HT1080 (cell line): ENCODE results near the genes GPRASP3, PLP1 and H2BW1.

DNA sequence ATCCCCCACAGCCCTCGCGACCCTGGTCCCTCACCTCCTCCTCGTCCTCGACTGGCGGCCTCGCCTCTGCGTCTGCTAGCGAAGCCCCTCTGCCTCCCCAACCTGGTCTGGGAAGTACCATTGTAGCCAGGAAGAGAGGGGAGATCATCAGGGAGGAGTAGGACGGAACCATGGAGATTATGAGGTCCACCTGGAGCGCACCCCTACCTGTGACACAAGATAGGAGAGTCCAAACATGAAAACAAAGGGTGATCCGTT, 31.9 kb upstream of the NXF2B start:
RAMPAGE:
- cytosol, long total RNA, result no peak
- long total RNA, result no peak
- nucleus, long total RNA, result no peak

DNA sequence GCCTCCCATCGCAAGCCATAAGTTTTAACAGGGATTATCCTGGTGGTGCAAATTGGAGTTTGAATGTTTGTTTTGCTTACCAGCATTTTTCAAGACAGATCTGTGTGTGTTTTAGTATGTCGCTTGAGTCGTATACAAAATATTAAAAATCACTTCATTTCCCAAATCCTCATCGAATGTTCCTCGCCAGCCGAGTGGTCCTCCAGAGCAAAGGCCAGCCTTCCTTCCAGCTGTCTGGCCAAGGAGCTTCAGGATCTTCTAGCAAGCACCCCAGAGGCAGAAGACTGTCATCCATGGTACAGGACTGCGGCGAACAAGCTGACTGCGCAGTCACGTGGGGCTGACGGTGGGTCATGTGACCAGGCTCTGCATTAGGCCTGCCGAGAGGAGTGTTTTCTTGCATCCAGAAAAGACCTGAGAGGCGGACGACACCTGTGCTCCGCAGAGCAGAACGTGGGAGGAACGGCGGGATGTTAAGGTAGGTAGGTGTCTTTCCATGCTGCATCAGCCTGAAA, at the start of gene GPRASP3:
Gene GPRASP3, plus strand, starts transcription at position 400 of the 515 bp plus-strand sequence.
RAMPAGE:
- cytosol, long total RNA, result no peak
- long total RNA, result no peak
- nucleus, long total RNA, result no peak

DNA sequence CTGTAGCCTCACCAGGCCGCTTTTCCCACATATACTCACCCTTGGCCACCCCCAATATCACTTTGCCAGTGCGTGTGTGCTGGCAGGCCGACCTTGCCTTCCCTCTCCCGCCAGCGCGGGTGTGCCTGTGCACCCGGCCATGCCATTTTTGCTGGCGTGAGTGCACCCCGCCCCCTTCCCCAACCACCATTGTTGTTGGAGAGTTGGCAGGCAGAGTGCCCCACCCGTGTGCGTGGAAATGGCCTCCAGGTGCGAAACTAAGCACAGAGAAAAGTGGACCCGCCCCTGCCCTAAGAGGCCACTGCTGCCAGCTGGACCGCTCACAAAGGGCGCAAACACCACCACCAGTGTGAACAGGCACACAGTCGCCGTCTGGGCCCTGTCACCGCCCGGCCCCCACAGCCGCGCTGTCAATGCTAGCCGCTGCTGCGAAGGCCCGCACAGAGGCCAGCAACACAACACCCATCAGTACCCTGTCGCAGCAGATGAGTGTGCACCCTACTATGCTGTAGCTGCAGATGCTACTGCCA, 6.0 kb downstream of the BEX4 start:
RAMPAGE:
- cytosol, long total RNA, result no peak
- long total RNA, result no peak
- nucleus, long total RNA, result no peak

DNA sequence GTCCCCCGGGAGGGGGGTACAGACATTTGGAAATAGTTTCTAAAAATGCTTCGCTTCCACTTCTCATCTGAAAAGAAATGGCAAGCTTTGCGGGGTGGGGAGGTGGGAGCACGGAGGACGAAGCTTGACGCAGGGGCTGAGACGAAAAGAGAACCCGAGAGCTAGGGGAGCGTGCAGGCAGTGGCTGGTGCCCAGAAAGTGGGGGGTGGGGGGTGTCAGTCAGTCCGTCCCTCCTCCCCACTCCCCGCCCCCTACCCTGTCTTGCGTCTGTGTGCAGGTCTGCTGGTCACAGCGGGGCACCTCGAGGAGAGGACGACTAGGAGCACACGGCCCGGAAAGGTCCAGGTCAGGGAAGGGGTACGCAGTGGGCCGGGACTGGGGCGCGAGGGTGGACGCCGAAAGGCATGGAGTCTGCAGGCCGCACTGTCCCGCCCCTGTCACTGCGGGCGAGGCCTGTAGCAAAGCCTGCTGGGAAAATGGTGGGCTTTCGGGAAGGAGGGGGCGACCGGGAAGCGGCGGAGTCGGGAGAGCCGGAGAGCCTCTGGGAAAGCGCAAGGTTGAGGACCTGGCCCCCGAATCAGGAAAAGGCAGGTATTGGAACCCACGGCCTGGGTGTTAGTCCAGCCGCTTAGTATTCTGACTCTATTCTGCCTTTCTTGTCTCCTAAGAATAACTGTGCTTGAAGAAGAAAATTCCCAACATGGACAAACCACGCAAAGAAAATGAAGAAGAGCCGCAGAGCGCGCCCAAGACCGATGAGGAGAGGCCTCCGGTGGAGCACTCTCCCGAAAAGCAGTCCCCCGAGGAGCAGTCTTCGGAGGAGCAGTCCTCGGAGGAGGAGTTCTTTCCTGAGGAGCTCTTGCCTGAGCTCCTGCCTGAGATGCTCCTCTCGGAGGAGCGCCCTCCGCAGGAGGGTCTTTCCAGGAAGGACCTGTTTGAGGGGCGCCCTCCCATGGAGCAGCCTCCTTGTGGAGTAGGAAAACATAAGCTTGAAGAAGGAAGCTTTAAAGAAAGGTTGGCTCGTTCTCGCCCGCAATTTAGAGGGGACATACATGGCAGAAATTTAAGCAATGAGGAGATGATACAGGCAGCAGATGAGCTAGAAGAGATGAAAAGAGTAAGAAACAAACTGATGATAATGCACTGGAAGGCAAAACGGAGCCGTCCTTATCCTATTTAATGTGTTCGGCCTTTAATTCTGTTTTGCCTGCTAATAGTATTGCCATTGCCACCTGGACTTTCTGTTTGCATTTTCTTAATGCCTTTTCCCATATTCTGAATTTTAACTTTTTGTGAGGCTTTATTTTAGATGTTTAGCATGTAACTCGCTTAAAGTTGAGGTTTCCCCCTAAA, 918 bp downstream of the TCEAL1 start:
RAMPAGE:
- cytosol, long total RNA, result no peak
- long total RNA, result start-site peak on the plus strand centred at position 289 of the sequence, 8 bp wide, 34 reads; start-site peak on the plus strand centred at position 493 of the sequence, 46 bp wide, 19 reads
- nucleus, long total RNA, result no peak

DNA sequence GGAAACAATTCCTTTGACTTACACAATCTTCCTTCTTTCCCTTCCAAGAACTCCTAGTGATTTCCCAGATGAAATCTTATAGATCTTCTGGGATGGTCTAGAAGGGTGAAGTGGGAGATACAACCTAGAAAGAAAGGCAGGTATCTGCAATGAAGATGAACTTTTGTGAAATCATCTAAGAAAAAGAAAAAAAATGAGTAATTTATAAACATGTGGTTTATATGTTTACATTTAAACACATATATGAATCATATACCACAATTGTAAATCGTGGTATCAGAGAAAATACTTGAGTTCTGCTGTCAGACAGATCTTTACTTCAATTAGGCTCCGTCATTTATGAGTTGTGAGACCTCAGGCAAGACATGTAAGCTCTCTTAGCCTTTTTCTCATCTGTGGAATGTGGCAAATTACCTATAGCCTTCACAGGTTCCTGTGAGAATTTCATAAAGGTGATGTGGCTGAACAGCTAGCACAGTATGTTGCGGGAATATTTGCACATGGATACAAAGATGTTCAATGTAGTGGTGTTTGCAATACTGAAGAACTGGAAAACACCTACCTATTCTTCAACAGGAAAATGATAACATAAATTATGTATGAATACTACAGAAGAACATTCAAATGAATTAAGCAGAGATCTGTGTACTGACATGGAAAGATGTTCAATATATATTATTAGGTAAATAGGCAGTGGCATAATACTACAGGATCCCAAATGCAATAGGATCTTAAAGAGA, 7.9 kb downstream of the MORF4L2 start:
RAMPAGE:
- cytosol, long total RNA, result no peak
- long total RNA, result no peak
- nucleus, long total RNA, result no peak

DNA sequence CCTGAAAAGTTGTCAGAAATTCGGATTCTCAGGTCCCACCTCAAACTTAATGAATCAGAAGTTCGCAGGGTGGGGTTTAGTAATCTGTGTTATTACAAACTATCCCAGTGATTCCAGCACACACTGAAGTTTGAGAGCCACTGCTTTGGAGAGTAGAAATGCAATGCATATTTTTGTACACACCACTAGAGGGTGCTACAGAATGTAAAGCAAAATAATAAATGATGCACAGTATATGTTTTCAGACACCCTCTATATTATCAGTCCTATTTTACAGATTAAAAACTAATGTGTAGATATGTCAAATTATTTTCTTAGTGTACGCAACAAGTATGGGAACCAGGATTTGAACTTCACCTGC, 2.5 kb upstream of the MORF4L2 start:
RAMPAGE:
- cytosol, long total RNA, result no peak
- long total RNA, result no peak
- nucleus, long total RNA, result no peak

RAMPAGE:
- cytosol, long total RNA, result no peak
- long total RNA, result no peak
- nucleus, long total RNA, result no peak
These were observed at the start of gene PLP1 for GRCh38 chrX:103776491-103777197. TSS of gene PLP1 (plus strand) at chrX:103776840.

DNA sequence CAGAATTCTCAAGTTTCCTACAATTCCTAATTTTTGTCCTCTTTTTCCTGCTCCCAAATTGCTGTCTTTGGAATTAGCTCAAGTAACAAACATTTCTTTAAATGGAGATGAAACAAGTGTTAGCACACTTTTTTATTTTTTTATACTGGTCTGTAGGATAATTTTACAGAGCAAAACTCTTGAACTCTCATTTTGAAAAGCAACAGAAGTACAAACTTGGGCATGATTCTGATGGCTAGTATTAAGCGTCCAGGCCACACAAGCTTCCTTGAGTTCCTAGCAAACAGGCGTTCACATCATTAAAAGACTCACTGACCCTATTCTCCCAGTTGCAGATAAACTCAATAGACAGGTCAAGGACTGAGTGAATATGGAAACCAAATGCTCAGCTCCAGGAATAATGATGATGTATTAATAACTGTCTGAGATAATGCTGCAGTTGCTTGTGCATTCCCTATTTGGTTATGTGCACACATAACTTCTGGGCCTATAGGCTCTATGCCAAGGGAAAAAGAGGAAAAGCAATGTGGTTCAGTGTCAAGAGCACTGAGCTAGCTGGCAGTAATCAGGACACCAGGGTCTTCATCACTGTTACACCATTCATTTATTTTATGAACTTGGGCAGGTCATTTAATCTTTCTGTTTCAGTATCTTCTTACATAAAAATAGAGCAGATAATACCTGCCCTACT, 3.6 kb downstream of the RAB9B start:
RAMPAGE:
- cytosol, long total RNA, result no peak
- long total RNA, result no peak
- nucleus, long total RNA, result no peak

RAMPAGE:
- cytosol, long total RNA, result no peak
- long total RNA, result no peak
- nucleus, long total RNA, result no peak
These were observed at the start of gene H2BW1 for GRCh38 chrX:104013657-104014103. TSS of gene H2BW1 (minus strand) at chrX:104013708.

DNA sequence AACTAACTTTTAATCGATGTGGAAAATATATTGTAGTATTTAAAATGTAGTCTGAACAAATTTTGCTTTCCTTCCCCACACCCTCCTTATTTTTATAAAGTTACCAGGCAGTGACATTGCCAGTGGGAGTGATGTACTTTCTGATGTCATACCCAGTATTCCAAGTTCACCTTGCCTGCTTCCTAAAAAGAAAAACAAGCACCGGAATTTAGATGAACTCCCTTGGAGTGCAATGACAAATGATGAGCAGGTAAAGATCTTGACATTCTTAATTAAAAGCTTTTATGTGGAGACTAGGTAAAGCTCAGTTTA, 19.7 kb downstream of the FAM199X start:
RAMPAGE:
- cytosol, long total RNA, result no peak
- long total RNA, result no peak
- nucleus, long total RNA, result no peak

DNA sequence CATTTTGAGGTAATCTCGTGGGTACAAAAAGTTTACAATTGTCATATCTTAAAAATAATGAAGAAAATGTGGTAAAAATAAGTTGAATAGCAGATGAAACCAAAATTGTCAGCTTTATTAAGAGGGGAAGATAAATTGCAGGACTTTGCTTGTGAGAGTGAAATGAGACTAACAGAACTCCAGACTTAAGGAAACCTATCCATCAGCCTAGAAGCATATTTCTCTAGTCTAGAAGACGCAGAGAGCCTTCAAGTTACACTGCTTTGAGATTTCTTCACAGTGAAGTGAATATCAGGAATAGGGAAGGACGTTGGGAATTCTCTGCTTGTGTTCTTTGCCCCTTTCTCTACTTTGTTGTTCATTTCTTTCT, 881 bp upstream of the PWWP3B start:
RAMPAGE:
- cytosol, long total RNA, result no peak
- long total RNA, result no peak
- nucleus, long total RNA, result no peak

DNA sequence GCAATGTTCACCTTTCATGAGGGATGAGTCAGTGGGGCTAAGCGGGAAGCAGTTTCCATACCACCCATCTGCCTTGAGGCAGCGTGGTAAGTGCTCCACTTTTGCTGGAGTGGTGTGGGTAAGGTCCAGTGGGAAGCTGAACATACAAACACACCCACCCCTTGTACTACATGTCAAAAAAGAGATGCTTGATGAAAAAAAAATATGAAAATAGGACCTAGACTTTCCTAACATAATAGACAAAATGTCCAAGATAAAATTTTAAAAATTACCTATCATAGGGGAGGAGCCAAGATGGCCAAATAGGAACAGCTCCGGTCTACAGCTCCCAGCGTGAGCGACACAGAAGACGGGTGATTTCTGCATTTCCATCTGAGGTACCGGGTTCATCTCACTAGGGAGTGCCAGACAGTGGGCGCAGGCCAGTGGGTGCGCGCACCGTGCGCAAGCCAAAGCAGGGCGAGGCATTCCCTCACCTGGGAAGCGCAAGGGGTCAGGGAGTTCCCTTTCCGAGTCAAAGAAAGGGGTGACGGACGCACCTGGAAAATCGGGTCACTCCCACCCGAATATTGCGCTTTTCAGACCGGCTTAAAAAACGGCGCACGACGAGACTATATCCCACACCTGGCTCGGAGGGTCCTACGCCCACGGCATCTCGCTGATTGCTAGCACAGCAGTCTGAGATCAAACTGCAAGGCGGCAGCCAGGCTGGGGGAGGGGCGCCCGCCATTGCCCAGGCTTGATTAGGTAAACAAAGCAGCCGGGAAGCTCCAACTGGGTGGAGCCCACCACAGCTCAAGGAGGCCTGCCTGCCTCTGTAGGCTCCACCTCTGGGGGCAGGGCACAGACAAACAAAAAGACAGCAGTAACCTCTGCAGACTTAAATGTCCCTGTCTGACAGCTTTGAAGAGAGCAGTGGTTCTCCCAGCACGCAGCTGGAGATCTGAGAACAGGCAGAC, 37.1 kb upstream of the RBM41 start:
RAMPAGE:
- cytosol, long total RNA, result no peak
- long total RNA, result no peak
- nucleus, long total RNA, result no peak

RAMPAGE:
- cytosol, long total RNA, result no peak
- long total RNA, result no peak
- nucleus, long total RNA, result no peak
These were observed 72.0 kb downstream of the PRPS1 start for GRCh38 chrX:107700281-107700719.

GRCh38 chrX:107713359-107713862, 62.2 kb downstream of the TSC22D3 start:
RAMPAGE:
- cytosol, long total RNA, result no peak
- long total RNA, result no peak
- nucleus, long total RNA, result no peak

DNA sequence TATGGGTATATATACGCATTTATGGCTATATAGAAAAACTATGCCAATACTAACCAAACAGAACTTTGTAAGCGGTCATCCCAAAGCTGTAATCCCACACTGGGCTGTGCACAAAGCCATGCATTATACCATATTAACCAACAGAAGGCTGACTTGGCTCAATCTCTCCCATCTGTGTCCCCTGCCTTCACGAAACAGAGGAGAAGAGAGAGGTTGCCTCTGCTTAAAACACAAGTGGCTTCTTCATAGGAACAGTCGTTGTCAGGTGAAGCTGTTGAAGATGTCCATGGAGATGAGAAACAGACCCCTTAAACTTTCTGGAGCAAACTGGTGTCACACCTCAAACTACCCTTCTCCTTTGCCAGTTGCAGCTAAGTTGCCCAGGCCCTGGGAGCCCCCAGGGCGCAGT, 61.7 kb downstream of the TSC22D3 start:
RAMPAGE:
- cytosol, long total RNA, result no peak
- long total RNA, result no peak
- nucleus, long total RNA, result no peak

DNA sequence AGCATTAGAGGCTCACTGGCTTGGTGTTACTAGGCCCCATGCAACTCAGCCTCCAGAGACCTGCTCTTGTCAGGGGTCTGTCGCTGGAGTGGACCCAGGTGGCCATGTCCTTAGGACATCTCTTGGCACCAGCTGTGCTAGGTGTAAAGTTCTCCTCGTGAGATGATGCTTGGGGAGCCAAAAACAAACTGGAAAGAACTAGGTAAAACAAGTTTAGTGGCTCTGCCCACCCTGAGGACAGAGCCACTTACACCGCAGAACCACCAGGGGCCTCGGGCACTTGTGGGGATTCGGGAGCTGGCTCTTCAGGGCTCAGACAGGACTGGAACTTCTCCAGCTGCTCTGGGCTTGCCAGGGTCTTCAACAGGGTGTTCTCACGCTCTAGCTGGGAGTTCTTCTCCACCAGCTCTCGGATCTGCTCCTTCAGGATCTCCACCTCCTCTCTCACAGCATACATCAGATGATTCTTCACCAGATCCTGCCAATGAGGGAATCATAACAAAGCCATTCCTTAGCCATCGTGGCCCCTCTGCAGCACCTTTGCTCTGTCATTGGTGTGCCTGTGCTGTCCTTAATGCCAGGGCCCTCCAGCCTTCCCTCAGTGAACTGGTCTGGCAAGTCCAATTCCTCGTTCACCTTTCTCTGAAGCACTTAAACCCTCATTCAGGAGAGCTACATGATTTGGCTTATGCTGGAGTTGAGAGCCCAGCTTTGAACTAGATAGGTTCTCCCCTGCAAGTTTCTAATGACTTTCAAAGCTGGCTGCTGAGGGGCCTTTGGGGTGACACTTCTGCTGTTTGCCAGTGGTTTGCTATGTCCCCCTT, 61.1 kb downstream of the TSC22D3 start:
RAMPAGE:
- cytosol, long total RNA, result no peak
- long total RNA, result no peak
- nucleus, long total RNA, result no peak

DNA sequence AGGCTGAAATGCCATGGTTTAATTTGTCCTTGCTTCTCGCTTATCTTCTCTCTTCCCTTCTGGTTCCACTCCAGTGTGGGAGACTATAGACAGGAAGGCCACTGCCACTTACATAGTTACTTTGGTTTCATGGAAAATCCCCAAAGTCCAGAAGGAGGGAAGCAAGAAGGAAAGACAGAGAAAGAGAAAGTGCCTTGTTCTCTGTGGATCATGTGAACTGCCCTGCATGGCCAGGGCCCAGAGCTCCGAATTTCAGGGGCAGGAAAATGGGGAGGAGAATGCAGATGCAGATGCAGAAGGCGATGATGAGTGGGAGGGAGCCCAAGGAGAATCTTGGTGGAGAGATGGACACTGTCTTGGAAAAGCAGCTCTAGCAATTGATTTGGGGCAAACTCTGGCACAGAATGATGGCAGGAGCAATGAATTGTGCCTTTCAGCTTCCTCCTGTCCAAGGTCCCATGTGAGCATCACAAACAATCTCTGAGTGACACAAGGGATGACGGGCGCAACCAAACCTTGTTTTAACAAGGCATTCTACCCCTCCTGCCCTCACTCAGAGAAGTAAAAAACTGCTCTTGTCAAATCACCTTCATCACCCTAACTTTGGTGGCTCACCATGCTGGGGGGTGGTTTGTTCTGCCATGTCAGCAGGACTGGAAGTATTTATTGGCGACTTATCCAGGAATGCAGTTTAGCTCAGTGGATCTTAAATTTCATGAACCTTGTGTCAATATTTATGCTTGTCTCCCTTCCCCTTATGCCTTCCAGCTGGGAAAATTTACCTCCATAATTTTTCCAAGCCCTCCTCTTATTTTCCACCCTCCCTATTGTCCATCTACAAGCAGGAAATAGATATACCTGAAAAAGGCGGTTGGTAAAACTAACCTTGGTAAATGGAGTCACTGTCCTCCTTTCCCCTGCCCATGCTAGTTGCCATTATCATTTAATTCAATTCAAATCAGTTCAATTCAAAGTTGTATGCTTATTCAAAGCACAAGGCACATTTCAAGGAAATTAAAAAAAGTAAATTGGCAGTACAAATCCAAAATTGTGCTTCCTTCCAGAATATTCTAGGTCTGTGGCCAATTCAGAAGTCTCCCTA, 53.3 kb downstream of the TSC22D3 start:
RAMPAGE:
- cytosol, long total RNA, result no peak
- long total RNA, result no peak
- nucleus, long total RNA, result no peak

GRCh38 chrX:107755377-107756238, 20.0 kb downstream of the TSC22D3 start:
RAMPAGE:
- cytosol, long total RNA, result no peak
- long total RNA, result no peak
- nucleus, long total RNA, result no peak

DNA sequence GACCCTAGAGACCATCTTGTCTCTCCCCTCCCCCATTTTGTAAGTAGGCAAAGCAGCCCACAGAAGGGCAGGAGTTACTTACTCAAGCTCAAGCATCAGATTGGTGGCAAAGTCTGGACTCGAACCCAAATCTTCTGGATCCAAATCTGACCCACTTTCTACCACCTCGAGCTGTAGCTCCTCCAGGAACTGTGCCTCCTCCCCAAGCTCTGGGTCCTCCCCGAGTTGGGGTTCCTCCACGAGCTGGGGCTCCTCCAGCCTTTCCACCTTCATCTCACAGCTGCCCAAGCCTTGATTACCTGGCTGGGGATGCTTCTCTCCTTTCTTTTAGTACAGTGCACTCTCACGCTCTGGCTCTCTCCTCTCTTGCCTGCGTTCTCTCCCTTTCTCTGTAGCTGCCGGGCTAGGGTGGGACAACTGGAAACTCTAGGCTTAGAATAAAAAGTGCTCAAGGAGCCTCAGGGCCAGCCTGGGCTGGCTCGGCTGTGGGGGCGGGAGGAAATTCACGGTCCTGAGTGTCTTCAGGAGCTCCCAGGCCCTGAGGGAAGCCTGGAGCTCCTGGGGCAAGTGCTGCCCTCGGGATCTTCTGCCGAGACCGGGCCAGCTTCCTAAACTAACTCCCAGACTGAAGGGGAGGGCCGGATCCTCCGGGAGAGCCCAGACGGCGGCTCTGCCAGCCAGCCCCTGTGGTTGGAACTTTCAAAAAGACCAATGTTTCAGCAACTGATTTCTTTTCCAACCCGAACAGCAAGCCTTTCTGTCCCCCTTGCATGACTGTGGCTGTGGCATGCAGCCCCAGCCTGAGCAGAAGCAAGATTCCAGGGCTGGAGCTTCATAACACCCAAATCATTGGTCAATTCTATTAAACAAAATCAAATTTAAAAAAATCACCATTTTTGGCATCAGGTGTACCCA, 15.9 kb downstream of the TSC22D3 start:
RAMPAGE:
- cytosol, long total RNA, result no peak
- long total RNA, result no peak
- nucleus, long total RNA, result no peak

DNA sequence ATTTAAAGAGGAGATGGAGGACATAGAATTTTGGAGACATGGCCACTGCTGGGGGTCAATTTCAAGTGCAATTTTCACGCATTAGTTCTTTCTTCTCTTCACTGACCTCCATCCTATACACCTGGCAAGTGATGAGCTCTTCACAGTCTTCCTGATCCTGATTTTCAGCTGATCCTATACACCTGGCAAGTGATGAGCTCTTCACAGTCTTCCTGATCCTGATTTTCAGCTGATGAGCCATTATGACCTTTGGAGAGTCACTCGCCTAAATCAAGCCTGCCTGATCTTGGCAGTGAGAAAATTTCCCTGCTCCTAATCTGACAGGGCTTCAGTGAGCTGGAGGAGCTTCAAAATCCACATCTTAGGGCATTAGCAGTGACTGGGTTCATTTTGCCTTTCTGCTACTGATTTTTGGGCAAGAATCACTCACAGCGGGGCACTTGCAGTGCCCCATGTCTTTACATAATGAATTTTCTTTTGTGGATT, 14.1 kb downstream of the TSC22D3 start:
RAMPAGE:
- cytosol, long total RNA, result no peak
- long total RNA, result no peak
- nucleus, long total RNA, result no peak